Umbilical cord (tissue), 2 donors: Measurements from ENCODE around the genes TAOK3, RAB35 and RPLP0.

GRCh38 chr12:117533630-117534084, 172.2 kb upstream of the NOS1 start:
- RAMPAGE, long total RNA: no peak

DNA sequence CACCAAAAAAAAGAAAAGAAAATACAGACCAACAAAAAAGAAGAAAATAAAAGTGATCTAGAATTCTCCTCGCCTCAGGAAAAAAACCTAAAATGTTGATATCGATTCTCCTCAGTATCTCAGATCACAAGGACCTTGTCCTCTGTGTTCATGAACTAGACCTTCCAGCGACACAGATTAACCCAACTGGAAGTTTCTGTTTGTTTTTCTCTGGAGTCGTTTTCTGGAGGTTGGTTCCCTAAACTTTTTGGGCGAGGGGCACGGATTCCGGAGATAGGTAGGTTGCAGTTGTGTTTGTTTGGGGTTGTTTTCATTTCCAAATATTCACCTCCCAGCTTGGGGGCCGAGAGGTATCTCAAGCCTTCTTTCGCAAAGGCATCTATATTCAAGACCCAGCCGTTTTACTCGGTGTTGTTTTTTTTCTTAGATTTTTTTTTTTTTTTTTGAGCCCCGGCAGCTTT, 513 bp upstream of the RFC5 start:
- RAMPAGE, long total RNA: no peak

DNA sequence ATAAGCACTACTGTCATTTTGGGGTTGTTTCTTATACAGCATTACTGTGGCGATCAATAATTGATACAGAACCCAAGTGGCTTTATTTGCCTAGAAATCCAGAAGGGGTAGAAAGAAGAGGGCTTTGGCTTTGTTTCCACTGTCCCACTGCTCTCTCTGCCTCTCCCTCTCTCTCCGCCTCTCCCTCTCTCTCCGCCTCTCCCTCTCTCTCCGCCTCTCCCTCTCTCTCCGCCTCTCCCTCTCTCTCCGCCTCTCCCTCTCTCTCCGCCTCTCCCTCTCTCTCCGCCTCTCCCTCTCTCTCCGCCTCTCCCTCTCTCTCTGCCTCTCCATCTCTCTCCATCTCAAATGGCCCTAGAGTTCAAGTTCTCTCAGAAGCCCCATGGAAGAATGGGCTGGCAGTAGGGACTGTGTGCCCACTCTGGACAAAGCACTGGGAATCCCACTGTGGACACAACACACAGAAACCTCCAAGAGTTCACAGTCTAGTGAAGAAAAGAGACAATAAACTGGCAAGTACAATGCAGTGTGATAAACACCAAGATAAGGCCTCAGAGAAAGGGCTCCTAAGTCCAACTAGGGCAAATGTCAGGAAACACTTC, 5.6 kb downstream of the VSIG10 start:
- RAMPAGE, long total RNA: no peak

- RAMPAGE, long total RNA: no peak
These were observed 53.0 kb downstream of the PEBP1 start for GRCh38 chr12:118188861-118189340.

- RAMPAGE, long total RNA: no peak
These were observed 65.1 kb downstream of the TAOK3 start for GRCh38 chr12:118307508-118308050.

DNA sequence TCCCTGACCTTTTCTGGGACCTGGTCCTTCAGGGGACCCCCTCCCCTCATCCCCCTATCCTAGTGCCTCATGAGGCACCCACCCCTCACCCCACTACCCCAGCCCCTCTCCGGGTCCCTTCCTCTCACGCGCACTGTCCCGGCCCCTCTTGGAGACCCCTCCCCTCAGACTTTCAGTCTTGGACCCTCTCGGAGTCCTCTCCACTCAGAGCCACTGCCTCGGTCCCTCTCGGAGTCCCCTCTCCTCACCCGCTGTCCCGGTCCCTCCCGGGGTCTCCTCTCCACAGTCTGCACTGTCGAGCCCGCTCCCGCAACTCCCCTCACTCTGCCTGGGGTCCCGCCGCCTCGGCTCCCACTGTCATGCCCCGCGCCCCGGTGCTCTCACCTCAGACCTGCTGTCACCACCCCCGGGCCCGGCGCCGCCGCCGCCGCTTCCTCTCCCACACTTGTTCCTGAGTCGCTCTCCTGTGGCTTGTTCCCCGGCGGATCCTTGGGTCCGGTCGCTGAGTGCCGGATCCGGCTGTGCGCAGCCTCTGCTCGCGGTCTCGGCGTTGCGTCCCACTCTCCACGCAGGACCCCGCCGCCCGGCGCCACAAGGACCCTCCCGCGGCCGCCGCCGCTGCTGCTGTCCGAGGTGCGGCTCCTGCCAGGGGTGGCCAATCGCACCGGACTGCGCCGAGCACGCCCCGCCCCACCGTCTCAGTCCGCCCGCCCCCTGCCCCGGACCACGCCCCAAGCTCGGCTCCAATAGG, at the start of gene TAOK3:
TAOK3 (minus strand) TSS at position 644 of the 751 bp plus-strand sequence.
- RAMPAGE, long total RNA: start-site peak on the minus strand centred at position 629 of the sequence, 57 bp wide, 7 and 25 reads in 2 replicates

DNA sequence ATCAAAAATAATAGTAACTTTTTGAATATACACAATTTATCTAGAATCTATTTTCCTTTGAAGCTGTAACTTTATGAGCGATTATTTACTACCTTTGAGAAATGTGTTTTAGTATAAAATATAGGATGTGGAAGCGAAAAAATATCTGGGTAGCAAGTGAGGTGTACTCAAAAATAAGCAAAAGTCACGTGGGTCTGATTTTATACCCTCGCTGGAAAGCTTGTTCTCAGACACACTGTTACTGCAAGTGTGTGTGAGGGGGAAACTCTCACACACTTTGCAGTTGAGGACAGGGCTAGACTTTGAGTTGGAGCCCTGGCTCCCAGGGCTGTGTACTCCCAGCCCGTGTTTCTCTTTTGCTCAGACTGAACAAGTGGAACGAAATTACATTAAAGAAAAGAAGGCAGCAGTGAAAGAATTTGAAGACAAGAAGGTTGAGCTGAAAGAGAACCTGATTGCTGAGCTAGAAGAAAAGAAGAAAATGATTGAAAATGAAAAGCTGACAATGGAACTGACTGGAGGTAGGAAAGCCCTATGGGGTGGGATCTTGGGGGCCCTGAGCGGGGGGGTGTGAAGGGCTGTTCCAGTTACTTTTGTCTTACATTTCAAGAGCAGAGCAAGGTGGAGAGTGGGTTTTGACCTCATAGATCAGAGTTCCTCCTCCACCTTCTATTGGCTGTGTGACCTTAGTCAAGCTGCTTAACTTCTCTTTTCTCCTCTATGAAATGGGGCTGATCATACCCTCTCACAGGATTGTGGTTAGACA, 14.6 kb downstream of the SUDS3 start:
- RAMPAGE, long total RNA: no peak

GRCh38 chr12:118399583-118400150, 23.3 kb downstream of the SUDS3 start:
- RAMPAGE, long total RNA: no peak

- RAMPAGE, long total RNA: no peak
These were observed 25.3 kb downstream of the HSPB8 start for GRCh38 chr12:119203974-119204534.

DNA sequence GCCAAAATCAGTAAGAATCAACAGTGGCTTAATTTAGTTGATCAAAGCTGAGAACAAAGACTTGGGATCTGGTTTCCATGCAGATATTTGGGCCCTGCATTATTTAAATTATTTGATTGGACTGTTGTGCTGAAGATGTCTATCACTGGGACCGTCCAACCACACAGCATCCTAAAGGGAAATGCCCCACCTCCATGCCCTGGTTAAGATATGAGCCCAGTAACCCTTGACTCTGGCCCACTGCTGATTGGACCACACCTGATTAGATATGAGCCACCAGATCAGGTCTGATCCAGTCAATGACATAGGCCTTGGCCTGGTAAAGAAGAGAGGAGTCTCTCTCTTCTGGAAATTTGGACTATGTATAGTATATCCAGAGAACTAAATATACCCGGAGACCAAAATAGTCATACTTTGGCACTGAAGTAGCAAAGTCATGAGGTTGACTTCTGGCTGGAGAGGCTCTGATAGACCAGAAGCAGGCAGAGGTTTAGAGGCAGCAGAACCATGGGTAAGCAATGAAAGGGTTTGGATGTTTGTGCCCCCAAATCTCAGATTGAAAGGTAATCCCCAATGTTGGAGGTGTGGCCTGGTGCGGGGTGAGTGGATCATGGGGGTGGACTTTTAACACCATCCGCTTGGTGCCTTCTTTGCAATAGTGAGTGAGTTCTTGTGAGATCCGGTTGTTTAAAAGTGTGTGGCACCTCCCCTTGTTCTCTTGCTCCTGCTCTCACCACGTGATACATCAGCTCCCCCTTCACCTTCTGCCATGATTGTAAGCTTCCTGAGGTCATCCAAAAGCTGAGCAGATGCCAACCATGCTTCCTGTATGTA, 68.4 kb downstream of the HSPB8 start:
- RAMPAGE, long total RNA: no peak

GRCh38 chr12:119692241-119693667, 24.8 kb downstream of the PRKAB1 start:
- RAMPAGE, long total RNA: no peak

- RAMPAGE, long total RNA: no peak
These were observed 17.2 kb downstream of the BICDL1 start for GRCh38 chr12:120006137-120006658.

GRCh38 chr12:120098831-120099474, 17.6 kb downstream of the RAB35 start:
- RAMPAGE, long total RNA: no peak

DNA sequence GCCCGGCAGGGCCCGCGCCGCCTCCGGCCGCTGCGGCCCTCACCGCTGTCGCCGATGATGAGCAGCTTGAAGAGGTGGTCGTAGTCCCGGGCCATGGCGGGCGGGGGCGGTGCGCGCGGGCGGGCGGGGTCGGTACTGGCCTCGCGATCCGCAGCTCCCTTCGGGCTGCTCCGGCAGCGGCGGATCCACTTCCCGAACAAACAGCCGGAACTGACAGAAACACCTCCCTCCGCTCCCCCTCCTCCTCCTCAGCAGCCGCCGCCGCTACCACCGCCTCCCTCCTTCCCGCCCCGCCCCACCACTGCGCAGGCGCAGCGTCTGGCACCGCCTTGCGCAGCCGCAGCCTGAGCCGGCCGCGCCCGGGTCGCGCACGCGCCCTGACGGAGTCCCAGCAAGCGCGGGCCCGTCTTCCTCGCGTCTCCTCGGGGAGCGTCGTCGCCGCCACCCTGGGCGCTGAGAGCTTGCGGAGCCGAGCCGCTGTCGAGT, at the start of gene RAB35:
RAB35 (minus strand) TSS at position 198 of the 486 bp plus-strand sequence.
- RAMPAGE, long total RNA: no peak

DNA sequence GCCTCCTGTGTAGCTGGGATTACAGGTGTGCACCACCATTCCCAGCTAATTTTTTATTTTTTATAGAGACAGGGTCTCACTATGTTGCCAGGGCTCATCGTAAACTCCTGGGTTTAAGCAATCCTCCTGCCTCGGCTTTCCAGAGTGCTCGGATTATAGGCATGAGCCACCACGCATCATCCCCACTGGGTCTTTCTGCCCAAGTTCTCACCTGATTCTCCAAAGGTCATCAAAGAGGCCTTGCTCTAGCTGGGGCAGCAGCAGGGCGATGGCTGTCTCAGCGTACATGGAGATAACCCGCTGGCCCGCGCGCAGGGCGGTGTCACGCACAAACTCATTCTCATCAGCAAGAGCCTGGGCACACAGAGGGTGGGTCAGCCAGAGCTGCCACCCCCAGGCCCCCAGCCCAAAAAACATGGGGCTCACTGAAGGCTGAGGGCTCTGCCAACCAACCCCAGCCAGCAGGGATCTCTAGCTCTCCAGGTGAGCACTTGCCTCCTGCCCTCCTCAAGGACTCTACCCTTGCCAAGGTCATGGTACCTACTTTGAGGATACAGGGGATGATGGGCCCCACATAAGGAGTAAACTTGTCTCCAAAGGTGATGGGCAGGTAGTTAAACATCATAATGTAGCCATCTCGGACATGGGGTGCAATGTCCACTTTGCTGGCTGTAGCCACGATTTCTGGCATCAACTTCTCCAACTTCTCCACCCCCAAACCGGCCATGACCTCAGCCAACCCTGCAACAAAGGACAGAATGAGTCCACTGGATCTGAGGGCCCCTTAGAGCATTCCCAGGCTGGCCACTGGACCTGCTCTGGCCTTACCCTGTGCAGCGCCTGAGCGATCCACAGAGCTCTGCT, 27.8 kb upstream of the RAB35 start:
- RAMPAGE, long total RNA: no peak

- RAMPAGE, long total RNA: start-site peak on the minus strand at chr12:120201104-120201111, 2,466 and 780 reads in 2 replicates
These were observed at the start of gene RPLP0 for GRCh38 chr12:120200332-120201235. RPLP0 (minus strand) TSS chr12:120201111.

- RAMPAGE, long total RNA: no peak
These were observed 30.8 kb downstream of the PXN start for GRCh38 chr12:120234502-120235350.

GRCh38 chr12:120263786-120264063, 1.8 kb downstream of the PXN start:
- RAMPAGE, long total RNA: no peak

DNA sequence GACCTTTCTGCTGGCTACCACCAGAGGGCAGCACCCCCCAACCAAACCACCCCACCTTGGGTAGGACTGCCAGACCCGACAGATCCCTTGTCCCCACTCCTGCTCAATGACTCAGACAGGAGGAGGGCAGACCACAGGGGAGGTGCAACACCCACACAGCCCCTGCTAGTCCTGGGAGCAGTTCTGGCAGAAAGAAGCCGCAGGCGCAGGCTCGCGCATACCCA, 12.4 kb downstream of the MSI1 start:
- RAMPAGE, long total RNA: no peak

- RAMPAGE, long total RNA: no peak
These were observed 7.7 kb downstream of the SRSF9 start for GRCh38 chr12:120461454-120462668.